Epithelial cell of esophagus (primary cell): ENCODE data around the genes VRK3, KLK1, KLK5 and KLK12.

DNA sequence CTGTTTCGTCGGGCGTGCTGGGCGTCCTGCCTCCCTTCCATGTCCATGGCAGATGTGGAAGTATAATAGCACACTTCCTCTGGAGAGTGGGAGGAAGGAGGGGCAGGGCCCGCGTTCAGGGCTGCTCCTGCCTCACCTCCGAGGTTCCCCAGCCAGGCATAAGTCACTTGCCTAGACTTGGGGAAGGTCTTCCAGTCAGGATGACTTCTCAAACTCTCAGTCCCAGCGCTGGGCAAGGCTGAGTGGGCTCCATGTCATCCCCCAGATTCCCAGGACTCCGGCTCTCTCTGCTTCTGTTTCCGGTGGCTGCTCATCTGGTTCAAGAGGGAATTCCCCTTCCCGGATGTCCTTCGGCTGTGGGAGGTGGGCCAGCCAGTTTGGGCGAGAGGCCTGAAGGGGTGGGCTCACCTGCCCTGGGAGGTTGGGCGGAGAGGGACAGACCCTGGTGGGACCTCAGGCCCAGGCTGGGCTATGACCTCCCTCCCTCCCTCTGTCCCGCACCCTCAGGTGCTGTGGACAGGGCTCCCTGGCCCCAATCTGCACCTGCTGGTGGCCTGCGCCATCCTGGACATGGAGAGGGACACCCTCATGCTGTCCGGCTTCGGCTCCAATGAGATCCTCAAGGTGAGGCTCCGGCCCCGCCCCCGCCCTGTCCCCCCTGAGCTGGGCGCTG, 9.3 kb downstream of the IL4I1 start:
- RRBS = 45% methylated on average over 6 of the region's 22 CpGs

DNA sequence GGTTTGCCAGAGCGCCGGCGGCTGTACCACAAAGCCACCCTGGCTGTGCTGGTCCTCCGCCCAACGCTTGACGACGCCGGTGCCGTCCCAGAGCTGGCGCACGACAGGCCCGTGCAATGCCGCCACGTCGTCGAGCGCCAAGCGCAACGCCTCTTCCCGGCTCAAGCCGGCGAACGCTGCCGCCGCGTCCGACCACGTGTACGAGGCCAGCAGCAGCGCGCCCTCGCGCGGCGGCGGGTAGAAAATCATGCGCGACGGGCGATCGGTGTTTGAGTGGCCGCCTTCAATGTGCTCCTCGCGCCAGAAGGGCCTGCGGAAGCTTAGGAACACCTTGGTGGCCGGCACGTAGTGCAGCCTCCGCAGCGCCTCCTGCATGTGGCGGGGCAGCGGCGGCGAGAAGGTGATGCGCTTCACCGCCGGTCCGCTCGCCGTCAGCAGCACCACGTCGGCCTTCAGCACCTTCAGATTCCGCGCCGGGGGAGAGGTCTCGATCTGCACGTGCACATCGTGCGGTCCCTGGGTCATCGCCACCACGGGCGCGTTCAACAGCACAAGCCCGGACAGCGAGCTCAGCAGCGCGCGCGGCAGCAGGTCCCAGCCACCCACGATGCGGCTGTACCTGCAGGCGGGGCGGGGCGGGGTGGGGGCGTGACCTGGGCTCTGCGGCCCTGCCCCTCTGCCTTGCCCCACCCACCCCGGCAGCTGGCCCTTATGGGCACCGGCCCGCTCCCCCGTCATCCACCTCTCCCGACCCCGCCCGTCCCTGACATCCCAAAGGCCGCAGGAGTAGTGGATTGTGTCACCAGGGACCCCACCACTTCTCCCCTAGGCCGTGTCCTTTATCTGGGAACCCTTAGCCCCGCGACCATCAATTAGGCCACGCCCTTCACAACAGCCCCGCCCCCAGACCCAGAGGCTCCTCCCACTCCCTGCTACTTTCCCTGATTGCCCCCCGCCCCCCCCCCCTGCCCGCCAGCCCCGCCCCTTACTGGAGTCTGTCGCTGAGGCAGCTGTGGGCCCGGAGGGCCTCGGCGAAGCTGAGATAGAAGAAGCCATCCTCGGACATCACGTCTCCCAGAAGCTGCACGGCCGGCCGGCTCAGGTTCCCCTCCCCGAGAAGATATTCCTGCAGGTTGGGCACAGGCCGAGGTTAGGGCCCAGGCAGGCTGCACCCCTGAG, 6.3 kb downstream of the IL4I1 start:
- RRBS = 6% methylated on average over 52 of the region's 112 CpGs

- RRBS = under 1% methylated on average over 10 of the region's 64 CpGs
These were observed at the start of gene VRK3 for GRCh38 chr19:50024532-50025613. Gene VRK3, minus strand, starts transcription at chr19:50025372.

GRCh38 chr19:50050728-50051422, 25.1 kb downstream of the ZNF473 start:
- RRBS = 4% methylated on average over 4 of the region's 46 CpGs

- RRBS = no CpG with 5 or more reads among the region's 12 CpGs
These were observed 53.9 kb downstream of the MYH14 start for GRCh38 chr19:50257261-50257701.

DNA sequence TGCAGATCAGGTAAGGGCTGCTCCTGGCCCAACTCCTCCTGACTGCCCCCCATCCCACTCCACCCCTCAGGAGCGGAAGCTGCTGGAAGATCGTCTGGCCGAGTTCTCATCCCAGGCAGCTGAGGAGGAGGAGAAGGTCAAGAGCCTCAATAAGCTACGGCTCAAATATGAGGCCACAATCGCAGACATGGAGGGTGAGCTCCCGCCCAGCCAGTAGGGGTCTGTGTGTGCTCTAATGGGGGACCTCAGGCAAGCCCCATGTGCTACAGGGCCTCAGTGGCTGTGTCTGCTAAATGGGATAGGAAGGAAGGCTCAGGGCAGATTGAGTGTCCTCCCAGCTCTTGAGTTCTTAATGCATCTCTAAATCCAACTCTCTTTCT, 57.4 kb downstream of the KCNC3 start:
- RRBS = no CpG with 5 or more reads among the region's 6 CpGs

DNA sequence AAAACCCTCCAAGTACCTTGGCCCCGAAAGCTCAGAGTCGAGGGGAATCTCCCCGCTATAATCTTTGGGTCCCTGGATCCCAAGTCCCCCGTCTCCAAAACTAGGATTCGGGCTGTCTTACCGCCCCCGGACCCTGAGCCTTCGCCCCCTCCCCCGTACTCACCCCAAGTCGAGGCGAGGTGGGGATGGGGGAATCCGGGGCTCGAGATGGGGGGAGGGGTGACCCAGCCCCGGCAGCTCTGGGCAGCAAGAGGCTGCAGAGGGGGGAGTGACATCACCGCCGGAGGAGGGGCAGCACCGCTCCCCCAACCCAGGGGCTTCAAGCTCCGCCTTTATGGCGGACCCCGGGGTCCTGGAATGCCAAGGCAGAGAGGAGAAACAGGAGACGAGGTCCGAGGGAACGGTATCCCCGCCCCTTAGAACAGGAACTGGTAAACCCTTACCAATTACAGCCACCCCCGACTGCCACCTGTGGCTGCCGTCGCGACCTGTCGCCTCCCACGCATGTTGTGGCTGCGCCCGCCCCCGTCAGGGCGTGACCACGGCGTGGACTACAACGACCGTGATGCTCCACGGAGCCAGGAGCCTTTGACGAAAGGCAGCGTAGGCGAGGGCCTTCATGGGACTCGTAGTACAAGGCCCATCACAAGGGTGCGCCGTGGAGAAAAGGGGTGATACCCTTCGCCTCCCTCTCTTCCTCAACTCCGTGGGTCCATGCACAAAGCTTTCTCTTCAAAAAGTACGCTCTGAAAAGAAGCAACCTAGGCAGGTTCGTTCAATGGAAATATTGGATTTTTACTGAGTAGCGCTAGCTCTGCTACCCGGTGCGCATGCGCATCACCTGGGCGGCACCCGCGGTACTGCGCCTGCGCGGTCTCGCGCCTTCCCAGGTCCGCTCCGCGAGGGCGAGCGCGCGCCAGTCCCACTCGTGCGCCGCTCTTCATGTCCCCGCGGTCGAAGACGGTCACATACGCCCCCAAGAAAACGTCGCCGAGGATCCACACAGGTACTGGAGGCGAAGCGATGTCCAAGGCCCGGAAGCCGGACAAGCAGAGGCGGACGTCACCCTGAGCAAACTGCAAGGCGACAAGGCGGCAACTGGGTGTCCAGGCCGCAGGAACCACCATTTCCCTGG, 4.2 kb upstream of the KCNC3 start:
- RRBS = 4% methylated on average over 13 of the region's 88 CpGs

DNA sequence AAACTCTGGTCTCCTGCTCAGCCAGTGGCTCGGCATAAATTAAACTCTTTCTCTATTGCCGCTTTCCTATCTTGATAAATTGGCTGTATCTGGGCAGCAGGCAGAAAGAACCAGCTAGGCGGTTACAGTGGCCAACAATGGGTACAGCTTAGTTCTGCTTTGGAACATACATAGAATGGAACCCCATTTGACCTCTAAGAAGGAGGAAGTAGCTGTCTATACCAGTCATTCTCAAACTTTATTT, 11.8 kb upstream of the KCNC3 start:
- RRBS = no CpG with 5 or more reads among the region's 3 CpGs

DNA sequence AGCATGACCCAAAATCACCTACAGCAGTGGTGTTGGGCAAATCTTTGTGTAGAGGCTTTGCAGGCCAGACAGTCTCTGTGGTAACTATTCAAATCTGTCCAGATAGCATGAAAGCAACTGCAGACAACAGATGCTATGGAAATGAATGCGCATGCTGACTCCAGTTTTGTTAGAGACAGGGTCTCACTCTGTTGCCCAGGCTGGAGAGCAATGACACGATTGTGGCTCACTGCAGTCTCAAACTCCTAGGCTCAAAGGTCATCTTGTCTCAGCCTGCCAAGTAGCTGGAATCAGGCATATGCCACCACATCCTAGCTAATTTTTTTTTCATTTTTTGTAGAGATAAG, 12.1 kb upstream of the KCNC3 start:
- RRBS = no CpG with 5 or more reads among the region's 2 CpGs

GRCh38 chr19:50378446-50379070, 2.3 kb downstream of the NR1H2 start:
- RRBS = 79% methylated on average over 6 of the region's 22 CpGs

GRCh38 chr19:50383283-50383864, 773 bp upstream of the POLD1 start:
- RRBS = no CpG with 5 or more reads among the region's 17 CpGs

- RRBS = 2% methylated on average over 13 of the region's 22 CpGs
These were observed 316 bp downstream of the POLD1 start for GRCh38 chr19:50384500-50384825.

GRCh38 chr19:50555865-50556489, 12.3 kb downstream of the LRRC4B start:
- RRBS = no CpG with 5 or more reads among the region's 20 CpGs

GRCh38 chr19:50823323-50824087, at the start of gene KLK1:
Gene KLK1, minus strand, starts transcription at chr19:50823787.
- RRBS = no CpG with 5 or more reads among the region's 14 CpGs

- RRBS = no CpG with 5 or more reads among the region's 13 CpGs
These were observed 3.1 kb downstream of the KLK15 start for GRCh38 chr19:50830196-50830718.

- RRBS = no CpG with 5 or more reads among the region's 8 CpGs
These were observed 3.8 kb upstream of the KLK3 start for GRCh38 chr19:50850856-50851464.

DNA sequence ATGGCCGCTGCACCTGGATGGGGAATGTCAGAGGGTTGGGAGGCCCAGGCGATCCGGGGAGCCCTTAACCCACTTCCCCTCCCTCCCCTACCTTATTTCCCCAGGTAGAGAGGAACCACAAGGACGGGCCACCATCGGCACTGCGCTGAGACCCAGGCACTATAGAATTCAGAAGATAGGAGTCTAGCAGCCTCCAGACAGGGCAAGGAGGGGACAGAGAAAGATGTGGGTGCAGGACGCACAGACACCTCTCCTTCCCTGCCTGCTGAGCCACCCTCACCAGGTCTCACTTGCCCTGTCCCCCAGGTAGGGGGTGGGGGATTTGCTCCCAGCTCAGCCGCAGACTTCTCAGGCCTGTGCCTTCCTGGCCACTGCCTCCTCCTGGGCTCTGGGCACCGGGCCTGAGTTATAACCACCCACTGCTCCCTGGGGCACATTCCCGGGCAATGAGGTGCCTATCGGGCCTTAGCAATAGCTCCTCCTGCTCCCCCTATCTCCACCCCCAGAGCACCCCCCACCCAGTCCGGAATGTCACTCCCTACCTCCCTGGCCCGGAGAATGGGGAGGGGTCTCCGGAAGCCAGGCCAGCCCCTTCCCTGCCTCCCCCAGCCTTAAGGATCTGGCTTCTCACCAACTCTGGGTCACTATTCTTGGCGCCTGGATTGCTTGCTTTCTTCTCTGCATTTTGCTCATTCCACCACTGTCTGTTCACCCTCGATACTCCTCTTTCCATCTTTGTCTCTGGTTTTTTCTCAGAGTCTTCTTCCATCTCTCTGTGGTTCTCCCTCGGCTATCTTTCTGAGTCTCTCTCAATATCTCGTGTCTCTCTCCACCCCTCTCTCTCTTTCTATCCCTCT, at the start of gene KLK5:
Gene KLK5 (minus strand): TSS at position 383 of the 857 bp plus-strand sequence.
- RRBS = 6% methylated on average over 3 of the region's 18 CpGs

- RRBS = 8% methylated on average over 3 of the region's 11 CpGs
These were observed at the start of gene KLK12 for GRCh38 chr19:51034590-51035121. Gene KLK12, minus strand, starts transcription at chr19:51035002.

- RRBS = no CpG with 5 or more reads among the region's 26 CpGs
These were observed 606 bp downstream of the CTU1 start for GRCh38 chr19:51107365-51108241.

GRCh38 chr19:51131787-51132772, 7.4 kb downstream of the SIGLEC9 start:
- RRBS = no CpG with 5 or more reads among the region's 24 CpGs